Left common carotid artery plus branches (tissue), 1 donor: ENCODE measurements around a stretch of chr4.

DNA sequence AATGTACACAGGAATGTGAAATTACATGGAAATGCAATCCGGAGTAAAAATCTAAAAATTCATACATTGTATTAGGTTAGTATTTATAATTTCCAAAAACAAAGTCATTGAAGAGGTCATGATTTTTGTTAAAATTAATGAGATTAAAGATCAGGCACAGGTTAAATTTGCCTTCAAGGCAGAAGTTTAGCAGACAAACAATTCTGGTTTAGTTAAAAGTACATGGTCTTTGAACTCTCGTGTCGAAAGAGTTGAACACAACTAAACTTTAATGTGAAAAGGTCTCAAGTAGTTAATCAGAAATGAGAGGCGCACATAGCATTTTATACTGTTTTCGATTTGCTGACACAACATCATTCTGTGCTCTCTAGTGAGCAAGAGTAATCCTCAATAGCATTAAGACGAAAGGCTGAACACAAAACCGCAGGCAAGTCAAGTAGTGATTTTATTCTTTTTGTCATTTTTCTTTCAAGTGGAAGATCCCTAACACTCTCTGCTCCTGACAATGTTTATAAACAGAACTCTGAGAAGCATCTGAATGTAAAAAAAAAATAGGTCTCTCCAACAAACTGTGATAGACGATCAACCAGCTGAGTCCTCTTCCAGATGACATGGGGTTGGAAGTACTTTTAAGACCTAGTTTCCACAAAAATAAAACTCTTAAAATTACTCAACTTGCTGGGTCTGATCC lies 49.8 kb downstream of the SH3RF1 start:
- PRO-cap = no peak

GRCh38 chr4:169233857-169234600 lies 36.7 kb downstream of the SH3RF1 start:
- PRO-cap = no peak

DNA sequence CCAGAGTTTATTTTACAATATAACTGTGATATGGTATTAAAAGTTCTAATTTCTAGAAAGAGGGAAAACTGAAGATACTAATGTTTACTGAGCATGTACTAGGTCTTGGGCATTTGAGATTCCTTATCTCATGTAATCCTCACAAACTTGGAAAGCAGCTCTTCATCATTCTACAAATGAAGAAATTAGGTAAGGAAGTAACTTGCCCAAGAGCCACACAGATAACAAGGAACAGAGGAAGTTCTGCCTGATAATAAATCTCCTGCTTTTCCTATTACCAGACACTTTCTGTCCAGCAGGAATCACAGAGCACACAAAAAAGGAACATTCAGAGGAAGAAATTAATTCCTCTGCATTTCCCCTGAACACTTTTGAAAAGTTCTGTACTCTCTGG lies 13.9 kb downstream of the SH3RF1 start:
- PRO-cap = no peak

- PRO-cap = no peak
These were observed 2.7 kb downstream of the SH3RF1 start for GRCh38 chr4:169268045-169268543.

DNA sequence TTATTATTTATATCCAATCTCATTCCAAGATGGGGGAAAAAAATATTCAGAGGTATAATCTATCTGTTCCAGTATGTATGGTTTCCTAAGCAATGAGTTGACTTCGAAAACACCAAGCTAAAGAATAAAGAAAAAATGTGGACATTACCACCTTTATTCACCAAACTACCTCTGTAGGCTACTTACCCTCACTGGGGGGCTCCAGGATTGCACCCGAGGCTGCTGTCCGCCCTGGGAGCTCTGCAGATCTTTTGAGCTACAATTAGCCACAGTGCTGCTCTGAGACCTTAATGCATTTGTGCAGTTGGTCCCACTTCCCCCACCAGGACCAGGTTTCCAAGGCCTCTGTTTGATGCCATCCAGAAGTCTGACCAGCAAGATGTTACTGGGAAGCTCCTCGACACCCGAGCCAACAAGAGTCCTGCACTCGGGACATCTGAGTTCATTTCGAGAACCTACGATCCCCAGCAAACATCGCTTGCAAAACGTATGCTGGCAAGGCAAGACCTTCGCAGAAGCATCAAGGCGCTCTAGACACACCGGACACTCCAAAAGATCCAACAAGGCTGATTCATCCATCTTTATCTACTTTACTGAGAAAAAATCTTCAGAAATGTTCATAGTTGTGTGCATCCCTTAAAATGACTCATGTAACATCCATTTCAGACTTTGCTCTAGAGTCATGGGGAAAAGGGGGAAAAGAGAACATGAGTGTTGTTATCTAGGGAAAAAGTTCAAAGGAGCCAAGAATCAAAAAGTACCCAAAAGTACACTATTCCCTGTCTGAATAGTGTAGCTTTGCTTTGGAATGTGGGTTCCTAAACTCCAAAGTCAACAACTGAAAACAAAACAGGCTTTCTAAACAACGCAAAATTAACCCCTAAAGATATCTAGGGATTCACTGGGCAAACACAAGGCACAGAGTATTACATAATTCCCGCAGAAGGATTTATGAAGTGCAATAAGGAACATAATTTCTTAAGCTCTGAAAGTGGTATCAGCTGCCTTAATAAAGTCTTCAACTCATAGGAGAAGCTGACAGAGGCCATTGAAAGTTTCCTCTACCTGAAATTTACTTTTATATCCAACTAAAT lies 1.8 kb downstream of the SH3RF1 start:
- PRO-cap = no peak

DNA sequence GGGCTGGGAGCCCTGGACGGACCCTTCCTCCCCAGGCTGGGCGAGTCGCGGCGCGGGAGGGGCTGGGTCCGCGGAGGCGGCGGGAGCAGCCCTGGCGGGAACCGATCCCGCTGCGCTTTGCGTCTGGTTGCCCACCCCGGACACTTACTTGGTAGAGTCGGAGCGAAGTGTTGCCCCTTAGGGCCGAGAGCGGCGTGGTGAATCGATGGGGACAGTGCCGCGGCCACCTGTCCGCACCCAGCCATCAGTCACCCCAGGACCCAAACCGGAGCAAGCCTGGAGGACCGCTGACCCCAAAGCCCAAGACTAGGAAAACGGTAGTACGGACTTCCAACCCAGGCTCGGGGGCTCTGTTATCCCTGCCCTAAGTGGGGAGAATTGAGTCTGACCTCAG lies 701 bp upstream of the SH3RF1 start:
- PRO-cap = no peak

GRCh38 chr4:169271854-169272140 lies 1.0 kb upstream of the SH3RF1 start:
- PRO-cap = no peak

GRCh38 chr4:169507434-169507908 lies 104.9 kb downstream of the NEK1 start:
- PRO-cap = no peak

- PRO-cap = no peak
These were observed 1.4 kb downstream of the NEK1 start for GRCh38 chr4:169611016-169611382.

- PRO-cap = no peak
These were observed 39.8 kb downstream of the CLCN3 start for GRCh38 chr4:169659763-169660999.

DNA sequence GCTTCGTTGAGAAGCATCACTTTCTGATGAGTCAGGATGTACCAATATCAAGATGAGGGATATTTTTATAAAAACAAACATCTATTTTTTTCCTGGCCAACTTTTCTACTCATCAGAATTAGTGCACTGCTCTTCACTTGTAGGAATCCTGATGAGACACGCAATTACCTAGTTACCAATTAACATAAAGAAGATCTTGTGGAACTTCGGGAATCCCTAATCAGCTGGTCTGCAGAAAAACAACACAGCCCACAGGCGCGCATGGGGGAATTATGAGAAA lies 51.1 kb downstream of the MFAP3L start:
- PRO-cap = no peak

DNA sequence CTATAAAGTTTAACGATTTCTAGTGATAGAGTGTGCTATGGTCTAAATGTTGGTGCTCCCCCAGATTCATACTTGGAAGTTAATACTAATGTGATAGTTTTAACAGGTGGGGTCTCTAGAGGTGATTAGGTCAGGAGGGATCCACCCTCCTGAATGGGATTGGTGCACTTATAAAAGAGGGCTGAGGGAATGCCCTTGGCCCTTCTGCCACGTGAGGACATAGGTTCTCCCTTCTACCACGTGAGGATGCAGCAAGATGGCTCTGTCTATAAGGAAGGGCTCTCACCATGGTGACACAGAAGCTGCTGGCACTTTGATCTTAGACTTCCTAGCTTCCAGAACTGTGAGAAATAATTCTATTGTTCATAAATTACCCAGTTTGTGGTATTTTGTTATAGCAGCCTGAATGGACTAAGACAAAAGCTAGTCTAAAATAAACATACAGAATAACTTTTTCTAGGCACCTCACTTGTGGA lies 1.1 kb downstream of the AADAT start:
- PRO-cap = no peak

DNA sequence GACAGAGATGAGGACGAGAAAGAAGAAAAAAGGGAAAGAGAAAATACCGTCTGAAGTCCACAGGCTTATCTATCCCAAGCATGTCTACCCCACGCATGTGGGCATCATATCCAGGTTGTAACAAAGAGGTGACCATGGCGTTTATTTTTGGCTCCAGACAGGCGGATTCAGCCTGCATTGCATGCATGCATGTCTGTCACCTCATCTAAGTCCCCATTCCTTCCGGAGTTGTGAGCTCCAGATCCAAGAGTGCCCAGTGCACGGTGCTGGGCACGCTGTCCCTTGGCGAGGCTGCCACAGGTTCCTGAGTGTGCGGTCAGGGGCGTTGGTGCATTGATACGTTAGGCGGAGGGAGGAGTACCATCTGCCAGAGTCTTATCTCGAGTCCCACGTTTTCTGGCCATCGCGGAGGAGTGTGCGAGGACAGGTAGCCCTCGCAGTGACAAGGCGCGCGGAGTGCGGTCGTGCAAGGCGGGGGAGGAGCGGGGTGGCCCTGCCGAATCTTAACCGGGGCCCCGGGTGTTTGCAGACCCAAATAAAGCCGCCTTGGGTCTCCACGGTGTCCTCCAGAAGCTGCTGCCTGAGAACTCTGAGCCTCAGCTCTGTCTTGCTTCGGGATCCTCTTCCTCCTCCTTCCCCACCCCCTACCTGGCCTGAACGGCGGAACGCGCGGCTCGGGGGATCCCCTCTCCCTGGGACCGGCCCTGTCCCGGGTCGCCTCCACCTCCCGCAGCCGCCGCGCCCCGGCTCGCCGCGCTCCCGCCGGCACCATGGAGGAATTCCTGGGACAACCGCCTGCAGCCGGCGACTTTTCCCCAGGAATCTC lies 668 bp upstream of the GALNTL6 start:
- PRO-cap = no peak

GRCh38 chr4:172963613-172964006 lies 205.0 kb upstream of the GALNT7 start:
- PRO-cap = no peak

DNA sequence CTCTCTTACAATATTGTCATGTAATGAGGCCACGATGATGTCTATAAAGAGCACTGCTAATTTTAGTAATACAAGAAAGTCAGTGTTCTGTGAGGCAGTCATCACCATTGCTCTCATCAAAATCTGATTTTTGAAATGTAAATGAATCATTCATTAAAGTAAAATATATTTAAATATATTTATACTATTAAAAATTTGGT lies 15.5 kb downstream of the HMGB2 start:
- PRO-cap = no peak

DNA sequence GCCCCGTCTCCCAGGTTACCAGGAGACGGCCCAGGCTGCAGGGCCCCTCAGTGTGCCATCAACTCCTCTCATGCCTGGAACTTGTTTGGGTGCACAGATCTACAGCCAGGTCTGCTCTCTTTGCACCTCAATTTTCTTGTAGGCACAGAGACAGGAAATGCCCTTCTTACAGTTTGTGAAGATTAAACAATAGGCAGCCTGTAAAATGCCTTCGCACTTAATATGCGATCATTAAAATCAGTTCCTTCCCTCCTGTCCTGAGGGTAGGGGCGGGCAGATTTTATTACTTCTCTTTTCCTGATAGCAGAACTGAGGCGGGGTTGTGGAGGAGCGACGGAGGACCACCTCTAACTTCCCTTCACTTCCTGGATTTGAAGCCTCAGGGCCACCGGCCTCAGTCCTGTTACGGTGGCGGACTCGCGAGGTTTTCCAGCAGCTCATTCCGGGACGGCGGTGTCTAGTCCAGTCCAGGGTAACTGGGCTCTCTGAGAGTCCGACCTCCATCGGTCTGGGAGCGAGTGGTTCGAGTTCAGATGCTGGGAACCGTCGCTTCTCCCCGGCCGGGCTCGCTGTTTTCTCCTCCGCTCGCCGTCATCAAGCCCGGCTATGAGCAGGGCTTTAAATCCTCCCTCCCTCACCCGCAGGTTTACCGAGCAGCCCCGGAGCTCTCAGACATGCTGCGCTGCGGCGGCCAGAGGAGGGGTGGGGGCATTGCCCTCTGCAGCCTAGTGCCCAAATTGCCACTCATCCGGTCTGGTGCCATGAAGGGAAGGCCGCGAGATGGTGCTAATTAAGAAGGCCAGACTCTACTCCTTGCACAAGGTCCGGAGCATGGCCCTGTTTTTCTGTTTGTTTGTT lies 23.4 kb downstream of the HAND2 start:
- PRO-cap = no peak

DNA sequence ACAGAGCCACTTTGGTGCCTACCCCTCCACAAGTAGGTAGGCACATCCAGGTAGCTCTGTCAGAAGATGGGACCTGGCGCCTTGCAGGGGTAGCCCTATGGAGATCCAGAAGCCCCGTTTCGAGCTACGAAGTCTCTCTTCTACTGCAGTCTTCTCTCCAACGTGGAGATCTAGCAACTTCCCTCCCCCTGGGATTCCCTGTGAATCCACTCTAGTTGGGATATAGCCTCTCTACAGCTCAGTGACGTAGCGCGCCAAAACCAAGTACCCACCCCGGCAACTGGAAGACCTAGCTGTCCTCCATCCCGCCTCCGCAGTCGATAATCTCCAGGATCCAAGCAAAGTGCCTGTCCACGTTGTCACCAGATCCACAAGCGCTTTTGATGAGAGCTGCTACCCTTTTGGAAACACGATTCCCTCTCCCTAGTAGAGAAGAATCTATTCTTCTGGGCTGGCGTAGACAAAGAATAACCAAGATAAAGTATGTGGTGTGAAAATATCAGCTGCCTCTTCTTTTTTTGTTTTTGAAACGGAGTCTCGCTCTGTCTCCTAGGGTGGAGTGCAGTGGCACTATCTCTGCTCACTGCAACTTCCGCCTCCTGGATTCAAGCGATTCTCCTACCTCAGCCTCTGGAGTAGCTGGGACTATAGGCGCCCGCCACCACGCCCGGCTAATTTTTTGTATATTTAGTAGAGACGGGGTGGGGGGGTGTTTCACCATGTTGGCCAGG lies 19.4 kb downstream of the HAND2 start:
- PRO-cap = no peak

DNA sequence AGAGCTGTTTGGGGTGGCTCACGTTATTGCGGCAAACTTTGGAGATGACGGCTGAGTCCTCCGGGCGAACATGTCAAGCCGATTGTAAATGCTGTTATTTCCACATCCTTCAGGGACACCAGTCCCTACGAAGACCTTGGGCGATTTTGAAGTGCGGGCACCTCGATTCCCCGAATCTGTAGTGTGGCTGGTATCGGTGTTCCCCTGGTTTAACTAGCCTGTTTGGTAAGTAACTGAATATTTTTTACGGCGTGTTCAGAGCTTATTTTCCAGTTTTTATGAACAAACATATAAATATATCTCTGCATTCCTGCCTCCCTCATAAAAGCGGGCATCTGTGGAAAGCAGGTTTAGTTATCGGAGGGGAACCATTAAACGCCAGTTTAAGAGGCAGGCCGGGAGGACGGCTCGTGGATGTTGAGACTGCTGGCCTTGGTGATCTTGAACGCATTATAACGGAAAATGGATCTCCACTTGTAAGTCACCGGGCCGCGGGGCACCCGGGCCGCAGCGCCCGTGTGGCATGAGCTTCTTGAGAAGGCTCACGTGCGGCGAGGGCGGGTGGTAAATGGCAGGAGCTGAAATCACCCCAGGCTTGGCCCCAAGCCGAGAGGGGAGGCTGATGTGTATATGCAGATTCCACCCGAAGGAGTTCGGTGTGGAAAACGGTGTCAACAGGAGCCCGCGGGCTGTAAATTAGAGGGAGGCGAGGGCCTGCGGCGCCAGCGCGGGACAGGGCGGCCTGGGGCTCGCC lies 1.0 kb upstream of the HAND2 start:
- PRO-cap = no peak

- PRO-cap = no peak
These were observed 3.1 kb upstream of the HAND2 start for GRCh38 chr4:173533022-173533657.

- PRO-cap = no peak
These were observed 66.2 kb downstream of the FBXO8 start for GRCh38 chr4:174216879-174218131.